Measurements from ENCODE around the gene EAF1.

DNA sequence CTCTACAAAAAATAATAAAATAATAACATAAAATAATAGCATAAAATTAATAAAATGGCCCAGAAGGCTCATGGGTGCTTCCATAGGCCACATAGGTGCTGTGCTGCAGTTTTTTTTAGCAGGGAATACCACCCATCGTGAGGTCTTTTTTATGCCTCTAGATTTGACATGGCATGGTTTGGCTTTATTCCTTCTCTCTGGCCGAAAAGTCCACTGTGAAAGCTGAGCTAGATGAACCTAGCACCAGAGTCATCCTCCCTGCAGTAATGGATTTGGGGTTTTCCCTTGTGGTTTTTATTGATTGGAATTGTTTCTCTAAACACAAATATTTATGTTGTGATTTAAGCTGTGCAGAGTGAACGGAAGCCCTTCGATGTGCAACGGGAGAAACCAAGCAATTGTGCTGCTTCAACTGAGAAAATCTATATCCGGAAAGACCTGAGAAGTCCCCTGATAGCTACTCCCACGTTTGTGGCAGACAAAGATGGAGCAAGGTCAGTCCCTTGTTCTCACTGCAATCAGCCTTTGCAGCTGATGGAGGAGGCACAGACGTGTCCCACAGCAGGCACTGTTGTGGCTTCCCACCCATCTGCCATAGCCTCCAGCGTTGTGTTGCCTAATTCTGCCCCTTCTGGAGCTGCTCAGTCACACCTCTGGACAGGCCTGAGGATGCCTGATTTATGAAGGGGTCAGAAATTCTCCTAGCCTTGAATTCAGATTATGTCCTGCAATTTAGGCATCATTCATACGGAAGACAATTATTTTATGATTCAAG lies 42.1 kb downstream of the MRPS25 start:
- RRBS = no CpG with 5 or more reads among the region's 10 CpGs

DNA sequence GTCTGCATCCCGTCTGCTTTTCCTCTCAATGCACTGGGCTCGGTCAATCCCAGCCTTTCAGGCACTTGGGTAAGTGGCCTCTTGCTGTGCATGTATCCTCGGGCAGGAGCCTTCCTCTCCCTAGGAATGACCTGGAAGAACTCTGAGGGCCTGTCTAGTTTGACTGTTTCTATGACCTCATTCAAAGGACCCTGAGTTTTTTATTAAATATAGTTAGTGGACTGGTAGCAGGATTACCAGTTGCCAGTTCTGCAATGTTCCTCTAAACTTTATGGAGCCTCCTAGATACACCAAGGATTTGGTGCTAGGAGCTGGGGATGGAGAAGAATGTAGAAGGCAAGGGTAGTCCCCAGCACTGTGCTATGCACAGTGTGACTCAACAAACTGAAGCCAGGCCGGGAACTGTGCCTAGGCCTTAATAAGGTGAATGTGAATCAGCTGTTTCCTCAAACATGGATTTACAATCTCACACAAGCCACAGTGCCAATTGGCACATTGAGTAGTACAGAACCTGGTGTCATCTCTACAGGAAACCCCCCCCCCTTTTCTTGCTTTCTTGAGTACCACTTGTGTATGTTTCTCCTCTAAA lies 32.6 kb downstream of the MRPS25 start:
- RRBS = no CpG with 5 or more reads among the region's 4 CpGs

GRCh38 chr3:15044293-15044969 lies 20.7 kb downstream of the MRPS25 start:
- RRBS = no CpG with 5 or more reads among the region's 9 CpGs

DNA sequence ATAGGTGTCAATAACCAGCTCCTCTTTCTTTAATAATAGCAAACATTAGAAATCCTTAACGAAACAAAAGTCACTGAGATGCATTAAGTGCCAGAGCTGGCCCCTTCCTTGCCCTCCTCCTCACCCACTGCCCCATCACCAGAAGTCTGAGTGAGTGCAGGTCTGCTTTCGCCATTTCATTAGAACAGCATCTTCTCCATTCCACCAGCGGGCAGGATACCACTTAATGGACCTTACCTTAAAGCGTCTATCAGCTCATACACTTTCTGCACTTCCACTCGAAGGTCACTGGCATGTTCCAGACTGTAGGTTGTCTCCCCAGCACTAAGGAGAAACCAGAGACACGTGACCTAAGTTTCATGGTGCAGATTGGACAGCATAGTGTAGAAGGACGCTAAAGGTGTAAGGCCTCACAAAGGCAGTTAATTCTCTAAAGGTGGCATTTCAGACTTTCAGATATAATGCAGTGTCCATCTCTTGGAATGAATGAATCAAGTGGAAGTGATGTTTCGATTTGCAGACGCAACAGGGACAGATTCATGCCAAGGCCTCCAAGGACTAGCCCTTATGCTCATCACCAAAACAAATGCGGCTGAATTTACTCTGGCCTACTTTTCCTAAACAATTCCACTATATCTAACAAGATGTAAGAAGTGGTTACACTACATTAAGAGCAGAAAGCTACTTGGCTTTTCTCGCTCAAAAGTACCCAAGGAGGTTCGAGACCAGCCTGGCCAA lies 12.9 kb upstream of the MRPS25 start:
- RRBS = no CpG with 5 or more reads among the region's 12 CpGs

DNA sequence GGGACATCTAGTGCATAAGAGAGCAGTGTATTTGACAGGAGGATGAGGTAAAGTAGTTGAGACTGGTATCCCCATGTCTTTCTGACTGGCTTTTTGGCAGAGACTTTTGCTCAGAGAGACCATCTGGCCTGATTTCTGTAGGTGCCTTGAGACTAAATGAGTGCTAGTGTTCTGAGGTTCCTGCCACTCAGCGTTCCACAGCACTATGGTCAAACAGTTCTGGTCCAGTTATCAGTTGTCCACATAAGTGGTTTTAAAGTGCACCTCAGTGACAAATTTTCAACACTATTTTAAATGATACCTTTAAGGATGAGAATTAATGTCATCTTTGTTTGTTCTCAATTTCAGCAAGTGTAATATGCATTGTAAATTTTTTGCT lies 12.0 kb downstream of the CAPN7 start:
- RRBS = no CpG with 5 or more reads among the region's 1 CpG

GRCh38 chr3:15246510-15247734 lies 40.9 kb downstream of the CAPN7 start:
- RRBS = no CpG with 5 or more reads among the region's 4 CpGs

DNA sequence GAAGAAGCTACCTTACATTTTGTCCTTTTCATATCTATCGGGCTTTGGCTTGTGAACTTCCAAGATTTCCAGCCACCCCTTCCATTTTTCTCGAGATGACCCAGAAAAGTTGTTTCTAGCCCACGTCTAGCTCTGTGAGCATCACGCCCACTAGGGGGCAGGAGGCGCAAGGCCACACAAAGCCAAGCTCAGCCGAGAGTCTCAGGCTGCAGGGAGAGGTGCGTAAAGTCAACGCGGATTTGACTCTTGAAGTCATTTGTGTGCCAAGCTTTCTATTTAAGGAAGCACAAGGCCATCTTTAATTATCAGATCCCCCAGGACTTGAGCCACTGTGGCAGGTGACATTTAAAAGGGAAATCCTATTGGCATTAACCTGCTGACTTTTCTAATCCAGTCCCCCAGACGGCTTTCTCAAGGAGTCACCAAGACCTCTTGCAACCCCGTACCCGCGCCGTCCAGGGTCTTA lies 62.0 kb downstream of the CAPN7 start:
- RRBS = no CpG with 5 or more reads among the region's 14 CpGs

DNA sequence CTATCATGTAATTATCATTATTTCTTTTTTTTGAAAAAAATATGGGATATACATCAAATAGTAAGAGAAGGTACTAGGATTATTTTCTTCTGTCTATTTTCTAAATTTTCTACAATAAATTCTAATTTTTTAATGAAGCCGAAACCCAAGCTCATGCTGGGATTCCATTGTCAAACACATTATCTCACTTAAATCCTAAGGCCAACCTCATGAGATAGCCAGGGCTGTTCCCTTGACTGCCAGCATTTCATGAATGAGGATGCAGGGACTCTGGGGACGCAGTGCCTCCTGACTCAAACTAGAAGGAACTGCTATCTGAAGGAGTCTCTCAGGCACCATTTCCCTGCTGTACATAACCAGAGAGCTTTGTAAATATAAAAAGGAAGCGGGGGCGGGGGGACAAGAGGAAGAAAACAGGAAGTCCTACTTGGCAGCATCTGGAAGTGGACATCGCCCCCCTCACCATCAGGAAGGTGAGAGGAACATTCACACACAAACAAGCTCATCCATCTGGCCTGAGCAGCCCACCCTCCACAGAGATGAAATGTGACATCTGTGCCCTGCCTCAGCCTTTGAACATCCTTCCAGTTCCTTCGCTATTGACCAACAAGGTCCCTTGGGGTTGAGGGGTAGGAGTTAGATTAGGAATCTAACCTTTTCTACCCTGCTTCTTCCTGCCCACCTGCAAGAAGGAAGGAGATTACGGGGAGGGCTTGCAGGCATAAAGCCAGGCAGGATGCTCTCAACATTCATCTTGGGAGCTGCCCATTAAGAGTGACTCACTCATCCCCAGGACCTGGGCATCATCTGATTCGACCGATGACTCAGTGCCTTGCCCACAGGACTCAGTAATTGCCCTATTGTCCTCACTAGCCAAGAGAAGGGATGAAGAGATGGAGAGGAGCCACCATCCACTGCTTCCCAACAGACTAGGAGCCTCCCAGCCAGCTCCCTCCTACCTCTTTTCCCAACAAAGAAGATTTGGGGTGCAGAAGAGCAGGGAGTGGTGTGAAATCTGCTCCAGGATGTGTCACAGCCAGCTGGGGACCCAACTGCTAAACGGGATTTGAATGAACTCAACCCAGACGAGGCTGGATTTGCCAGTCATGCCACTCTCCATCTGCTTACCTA lies 31.9 kb downstream of the SH3BP5 start:
- RRBS = no CpG with 5 or more reads among the region's 11 CpGs

DNA sequence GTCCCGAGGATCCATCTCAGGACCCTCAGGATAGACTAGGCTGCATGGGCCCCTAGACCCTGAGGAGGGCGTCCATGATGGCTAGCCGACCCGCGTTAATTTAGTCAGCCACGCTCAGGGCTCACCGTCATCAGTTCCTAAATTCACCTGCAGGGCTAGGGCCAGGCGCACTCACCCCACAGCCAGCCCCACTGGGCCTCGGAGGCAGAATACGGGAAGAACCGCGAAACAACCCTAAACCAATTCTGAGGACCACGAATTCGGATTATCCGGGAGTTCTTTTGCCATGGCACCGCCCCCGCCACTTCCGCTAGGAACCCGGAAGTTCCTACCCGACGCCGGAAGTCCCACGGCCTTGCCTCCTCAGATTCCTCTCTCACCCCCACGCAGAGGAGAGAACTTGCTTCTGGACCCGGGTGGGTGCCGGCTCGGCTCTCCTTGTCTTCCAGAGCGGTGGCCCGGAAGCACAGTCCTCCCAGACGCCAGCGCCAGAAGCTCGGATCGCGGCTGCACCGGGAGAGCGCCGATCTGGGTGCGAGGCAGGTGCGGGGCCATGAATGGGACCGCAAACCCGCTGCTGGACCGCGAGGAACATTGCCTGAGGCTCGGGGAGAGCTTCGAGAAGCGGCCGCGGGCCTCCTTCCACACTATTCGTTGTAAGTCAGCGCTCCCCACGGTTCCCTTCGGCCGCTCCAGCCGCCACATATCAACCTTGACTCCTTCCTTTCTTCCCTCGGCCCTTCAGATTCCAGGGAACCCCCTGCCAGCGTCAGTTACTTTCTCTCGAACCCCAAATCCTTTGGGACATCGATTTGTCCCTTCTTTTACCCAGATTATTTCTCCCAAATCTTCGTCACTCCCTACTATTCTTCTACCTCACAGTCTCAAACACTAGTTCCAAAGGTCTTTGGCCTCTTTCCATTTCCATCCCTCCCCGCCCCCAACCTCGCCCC lies at the start of gene EAF1:
TSS of gene EAF1 (plus strand) at position 372 of the 953 bp plus-strand sequence.
- RRBS = 2% methylated on average over 18 of the region's 61 CpGs

DNA sequence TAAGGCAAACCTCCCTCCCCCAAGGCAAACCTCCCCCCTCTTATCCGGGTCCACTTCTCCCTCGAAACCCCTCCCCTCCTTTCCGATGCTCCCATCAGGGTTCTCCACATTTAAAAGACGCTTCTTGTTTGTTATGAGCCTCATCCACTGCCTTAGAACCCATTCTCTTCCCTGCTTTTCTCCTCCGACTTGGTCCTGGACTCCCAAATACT lies 688 bp downstream of the EAF1 start:
- RRBS = no CpG with 5 or more reads among the region's 5 CpGs

- RRBS = no CpG with 5 or more reads among the region's 3 CpGs
These were observed 9.5 kb downstream of the BTD start for GRCh38 chr3:15610966-15611480.

GRCh38 chr3:15623709-15624038 lies 22.1 kb downstream of the BTD start:
- RRBS = no CpG with 5 or more reads among the region's 3 CpGs

DNA sequence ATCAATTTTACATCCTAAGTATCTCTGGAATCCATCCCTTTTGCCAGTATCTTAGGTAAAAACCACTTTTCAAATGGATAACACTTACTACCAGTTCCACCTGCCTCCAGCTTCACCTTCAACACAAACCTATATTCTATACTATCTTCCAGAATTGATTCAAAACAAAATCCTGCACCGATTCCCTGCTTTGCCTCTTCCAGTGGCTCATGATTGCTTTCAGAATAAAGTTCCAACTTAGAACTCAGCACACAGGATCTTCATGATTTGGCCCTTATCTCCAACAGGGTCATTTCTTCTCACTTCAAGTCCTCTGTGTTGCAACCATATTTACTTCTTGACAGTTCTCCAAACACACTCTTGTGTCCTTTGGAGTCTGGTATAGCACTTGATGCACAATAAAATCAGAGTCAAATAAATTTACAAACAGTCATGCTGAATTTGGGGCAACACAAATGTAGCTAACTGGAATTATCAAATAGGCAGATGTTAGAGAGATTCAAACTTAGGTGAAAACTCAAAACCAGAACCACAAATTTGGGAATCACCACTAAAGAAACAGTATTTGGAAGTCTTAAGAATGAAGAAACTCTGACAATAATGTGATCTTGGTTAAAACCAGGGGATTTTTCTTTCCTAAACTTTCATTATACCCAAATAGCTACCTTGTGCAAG lies 50.0 kb upstream of the ANKRD28 start:
- RRBS = no CpG with 5 or more reads among the region's 1 CpG

GRCh38 chr3:16050792-16051602 lies 123.5 kb upstream of the GALNT15 start:
- RRBS = 33% methylated on average over 2 of the region's 16 CpGs

DNA sequence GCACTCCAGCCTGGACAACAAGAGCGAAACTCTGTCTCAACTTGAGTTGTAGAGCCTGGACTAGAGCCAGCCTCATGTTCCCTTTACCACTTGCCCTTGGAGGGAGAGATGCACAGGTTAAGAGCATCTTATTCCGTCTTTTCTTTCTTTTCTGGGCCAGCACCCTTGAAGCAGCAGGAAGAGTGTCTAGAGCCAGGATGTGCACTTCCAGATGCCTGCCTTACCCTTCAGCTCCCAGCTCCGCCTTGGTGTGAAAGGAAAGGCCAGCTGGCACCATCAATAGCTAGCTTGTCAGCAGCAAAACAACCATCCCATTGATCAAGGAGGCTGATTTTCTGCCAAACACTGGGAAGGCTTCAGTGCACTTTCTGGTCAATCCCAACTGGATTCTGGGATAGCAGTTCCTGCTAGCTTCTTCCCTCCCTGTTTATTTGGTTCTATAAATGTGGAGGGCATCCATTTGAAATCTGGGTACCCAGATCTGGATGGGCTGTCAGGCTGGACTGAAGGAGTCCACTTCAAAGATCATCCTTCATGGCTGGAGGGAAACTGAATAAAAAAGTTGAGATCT lies 110.9 kb upstream of the GALNT15 start:
- RRBS = no CpG with 5 or more reads among the region's 3 CpGs

DNA sequence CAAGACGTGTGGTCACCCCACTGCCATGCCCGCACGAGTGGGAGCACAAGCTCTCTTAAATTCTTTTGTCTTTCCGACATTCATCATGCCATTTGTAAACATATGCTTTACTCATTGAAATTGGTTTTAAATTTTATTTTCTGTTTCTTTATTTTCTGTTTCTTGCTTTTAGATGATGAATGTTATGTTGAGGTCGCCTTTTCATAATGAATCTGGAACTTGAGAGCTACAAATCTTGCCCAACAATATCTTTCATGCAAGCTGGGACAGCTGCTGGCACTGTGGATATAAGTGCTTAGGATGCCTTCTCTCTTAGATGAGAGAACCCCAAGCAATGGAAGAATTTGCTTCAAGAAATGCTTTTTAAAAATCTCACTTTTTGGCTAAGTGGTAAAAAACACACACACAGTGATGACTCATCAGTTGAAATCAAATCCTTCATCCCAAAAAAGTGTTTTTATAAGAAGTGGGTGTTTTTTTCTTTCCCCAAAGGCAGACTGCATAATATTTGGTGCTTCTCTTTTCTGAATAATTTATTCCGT lies 38.5 kb upstream of the GALNT15 start:
- RRBS = no CpG with 5 or more reads among the region's 6 CpGs

DNA sequence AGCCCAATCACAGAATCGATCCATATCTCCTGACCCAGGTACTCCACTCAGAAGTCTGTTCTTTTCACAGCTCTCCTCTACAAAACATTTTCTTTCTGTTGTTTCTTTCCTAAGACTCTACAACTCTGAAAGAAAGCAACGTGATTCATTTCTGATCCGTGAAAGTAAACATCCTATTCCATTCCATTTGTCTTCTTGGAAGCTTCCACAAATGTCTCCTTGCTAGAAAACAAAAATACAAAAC lies 37.8 kb upstream of the GALNT15 start:
- RRBS = no CpG with 5 or more reads among the region's 3 CpGs

DNA sequence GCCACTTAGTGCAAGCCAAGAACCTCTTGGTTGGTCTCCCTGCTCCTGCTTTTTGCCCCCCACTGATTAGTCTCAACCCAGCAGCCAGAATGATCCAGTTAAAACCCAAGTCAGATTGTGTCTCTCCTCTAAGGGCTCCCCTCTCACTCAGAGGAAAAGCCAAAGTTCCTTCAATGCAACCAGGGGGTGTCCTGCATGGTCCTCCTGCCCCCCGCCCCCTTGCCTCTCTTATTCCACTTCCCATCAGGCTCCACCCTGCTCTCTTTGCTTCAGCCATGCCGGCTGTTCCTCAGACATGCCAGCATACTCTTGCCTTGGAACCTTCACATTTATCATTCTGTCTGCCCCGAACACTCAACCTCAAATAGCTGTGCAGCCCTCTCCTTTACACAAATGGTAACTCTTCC lies 948 bp upstream of the GALNT15 start:
- RRBS = no CpG with 5 or more reads among the region's 3 CpGs

DNA sequence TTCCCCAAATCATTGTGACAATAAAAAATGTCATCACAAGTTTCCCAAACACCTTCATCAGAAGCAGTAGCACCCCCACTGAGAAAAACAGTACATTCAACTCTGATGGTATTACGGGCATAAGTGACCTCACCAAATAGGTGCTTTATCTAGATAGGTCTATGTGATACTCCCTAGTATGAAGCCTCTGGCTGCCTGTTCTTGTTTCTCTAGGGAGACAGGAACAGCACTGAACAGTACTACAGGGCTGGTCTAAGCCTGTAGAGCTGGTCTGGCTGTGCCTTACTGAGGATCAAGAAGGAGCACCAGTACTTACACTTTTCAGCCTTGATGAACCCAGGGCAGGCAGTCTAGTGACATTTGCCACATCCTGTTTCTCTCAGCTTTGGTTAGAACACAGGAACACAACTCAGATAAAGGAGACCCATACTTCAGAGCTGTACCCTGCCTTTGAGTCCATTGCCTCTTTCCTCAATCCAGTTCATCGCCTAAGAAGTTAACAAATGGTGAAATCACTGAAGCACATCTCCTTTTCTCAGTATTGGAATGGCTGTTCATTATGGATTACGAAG lies 35.9 kb downstream of the OXNAD1 start:
- RRBS = no CpG with 5 or more reads among the region's 3 CpGs

DNA sequence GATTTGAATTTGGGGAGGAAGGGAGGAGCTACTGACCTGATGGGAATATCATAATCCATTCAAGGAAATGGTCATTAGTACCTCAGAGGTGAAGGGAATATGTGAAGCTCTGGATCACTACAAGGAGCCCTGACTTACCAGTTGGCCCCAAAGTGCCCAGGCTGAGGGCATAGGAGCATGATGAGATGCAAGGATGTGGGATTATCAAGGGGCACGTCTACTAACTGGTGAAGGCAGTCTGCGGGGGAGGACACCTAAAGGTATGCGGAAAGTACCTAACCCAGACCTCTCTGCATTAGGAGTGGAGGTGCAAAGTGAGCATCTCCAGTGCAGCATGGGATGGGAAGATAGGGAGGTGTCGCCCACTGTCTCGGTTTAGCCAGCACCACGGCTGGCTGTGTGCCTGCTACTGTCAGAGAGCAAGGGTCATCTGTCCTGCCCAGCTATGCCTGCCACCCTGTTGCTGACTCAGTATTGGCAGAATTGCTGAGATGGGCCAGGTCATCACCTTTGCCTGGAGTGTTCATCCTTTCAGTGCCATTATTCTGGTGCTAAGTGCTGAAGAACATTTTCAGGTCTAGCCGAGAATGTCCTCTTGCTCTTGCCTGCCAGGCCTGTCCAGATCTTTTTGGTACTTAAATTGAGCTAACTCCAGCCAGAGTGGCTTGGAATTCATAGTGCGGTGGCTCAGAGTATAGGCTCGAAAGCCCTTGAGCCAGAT lies 40.1 kb downstream of the OXNAD1 start:
- RRBS = no CpG with 5 or more reads among the region's 9 CpGs

Data from zone of skin (tissue), 1 donor.